ENCODE measurements around a stretch of chr1.

DNA sequence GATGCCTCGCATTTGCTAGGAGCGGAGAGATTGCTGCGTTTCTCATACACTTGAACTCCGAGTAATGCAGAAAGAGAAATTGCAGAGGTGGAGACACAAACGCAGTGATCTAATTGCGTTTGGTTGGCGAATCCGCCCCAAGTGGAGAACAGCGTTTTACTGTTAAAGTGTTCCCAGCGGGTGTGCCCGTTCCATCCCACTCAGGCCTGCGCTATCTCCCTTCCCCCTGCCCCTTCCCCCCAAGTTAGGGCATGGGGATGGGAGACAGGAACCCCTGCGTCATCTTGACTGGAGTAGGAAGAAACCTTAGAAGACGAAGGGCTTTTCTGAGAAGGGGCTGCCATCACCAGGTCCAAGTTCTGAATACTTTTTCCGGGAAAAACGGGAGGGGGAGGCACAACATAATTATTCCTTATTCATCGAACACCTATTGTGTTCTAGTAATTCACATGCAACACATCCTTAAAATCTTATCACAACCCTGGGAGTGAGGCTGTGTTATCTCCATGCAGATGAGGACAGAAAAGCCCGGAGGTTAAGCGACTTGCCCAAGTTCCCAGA is 228.5 kb upstream of the TMEM51 start:
- PRO-cap: unidirectional peak, minus-strand start at position 66 of the sequence

- PRO-cap: no peak
Observed at GRCh38 chr1:14946639-14947539, 206.7 kb upstream of the TMEM51 start.

DNA sequence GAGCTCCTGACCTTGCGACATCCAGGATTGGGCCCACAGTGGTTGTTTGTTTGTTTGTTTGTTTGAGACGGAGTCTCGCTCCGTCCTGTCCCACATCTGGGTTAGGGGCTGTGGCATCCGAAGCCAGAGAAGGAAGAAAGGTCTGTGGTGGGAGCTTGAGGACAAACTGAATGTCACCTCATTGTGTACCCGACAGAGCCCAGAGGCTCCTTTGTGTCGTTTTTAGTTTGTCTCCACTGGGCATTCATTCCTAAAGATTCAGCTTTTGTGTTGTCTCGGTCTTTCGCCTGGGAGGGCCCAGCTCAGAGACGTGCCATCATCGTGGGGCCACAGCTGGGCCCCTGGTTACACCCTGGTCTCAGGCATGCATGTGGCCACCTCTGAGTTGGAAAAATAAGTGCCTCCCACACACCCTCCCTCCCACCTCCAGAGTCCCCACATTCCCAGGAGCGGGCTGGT is 125.7 kb upstream of the TMEM51 start:
- PRO-cap: no peak

- PRO-cap: no peak
Observed at GRCh38 chr1:15151316-15151888, 2.1 kb upstream of the TMEM51 start.

DNA sequence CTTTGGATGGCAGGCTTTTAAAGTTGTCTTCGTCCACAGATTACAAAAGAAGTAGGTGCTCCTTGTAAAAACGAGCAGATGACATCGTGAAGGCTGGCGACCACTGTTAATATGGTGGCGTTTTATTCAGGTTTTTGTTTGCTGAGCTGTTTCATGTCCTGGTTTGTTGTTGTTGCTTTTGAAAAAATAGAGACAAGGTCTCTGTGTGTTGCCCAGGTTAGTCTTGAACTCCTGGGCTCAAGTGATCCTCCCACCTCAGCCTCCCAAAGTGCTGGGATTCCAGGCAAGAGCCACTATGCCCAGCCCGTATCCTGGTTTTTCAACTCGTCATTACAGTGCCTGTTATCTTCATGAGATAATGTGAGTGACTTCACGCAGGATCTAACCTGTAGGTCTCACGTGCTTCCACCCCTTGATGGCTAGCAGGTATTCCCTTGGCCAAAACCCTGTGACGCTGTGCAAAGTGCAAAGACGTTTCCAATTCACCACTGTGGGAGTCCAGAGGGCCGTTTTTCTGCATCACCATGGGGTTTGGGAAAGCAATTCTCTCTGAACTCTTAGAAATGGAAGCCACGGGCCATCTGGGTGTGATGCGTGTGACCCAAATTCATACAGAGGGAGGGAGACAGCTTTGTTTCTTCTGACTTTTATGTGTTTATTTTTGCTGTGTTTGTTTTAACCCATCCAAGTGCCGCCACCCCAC is 4.4 kb downstream of the TMEM51 start:
- PRO-cap: no peak

DNA sequence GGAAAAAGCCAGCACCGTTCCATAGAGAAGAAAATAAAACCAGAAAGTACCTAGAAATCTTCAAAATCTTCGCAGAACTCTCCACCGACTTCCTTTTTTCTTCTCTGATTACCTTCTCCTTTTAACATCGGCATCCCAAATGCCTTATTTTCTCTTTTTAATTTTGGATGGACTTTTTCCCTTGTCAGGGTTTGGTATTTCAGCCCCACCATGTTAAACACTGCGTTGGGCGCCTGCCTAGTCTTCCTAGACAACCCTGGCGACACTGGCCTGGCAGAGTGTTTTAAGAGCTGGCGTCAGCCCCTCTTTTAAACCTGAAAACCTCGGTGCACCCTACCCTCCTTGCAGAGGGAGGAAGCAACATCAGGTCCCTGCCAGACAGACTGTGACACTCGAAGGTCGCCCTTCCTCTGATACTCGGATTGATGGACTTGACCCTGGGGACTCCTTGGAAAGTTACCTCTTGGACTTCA is 65.9 kb upstream of the EFHD2 start:
- PRO-cap: no peak

GRCh38 chr1:15370697-15371769 is 38.7 kb upstream of the EFHD2 start:
- PRO-cap: no peak

- PRO-cap: unidirectional peak, minus-strand start at chr1:15410651
Observed at GRCh38 chr1:15410325-15411306, 928 bp downstream of the EFHD2 start.

DNA sequence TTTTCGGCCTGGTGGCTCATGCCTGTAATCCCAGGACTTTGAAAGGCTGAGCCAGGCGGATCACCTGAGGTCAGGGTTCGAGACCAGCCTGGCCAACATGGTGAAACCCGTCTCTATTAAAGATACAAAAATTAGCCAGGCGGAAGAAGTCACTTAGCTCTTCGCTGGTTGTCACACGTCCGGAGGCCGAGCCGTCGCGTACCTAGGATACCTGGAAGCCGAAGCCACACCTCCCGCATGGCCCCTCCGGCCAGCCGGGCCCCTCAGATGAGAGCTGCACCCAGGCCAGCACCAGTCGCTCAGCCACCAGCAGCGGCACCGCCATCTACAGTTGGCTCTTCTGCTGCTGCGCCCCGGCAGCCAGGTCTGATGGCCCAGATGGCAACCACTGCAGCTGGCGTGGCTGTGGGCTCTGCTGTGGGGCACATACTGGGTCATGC is 12.9 kb upstream of the DDI2 start:
- PRO-cap: no peak

DNA sequence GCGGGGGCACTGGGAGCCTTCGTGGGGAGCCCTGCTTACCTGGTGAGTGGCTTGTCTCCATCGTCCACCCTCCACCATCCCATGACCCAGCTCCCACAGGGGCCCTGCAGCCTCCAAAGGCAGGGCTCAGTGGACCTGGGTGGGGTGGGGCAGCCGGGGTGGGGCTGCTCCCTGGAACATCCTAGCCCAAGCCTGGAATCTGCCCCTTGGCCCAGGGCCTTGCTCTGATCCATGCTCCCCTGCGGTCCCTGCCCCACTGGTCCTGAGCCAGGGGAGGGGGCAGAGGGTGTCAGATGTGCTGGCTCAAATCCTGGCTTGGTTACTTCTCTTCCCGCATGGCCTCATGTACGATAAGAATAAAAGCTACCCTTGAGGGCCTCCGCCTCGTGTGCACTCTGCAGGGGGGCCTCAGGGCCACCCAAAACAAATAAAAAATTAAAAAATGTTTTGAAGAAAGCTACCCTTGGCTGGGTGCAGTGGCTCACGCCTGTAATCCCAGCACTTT is 816 bp downstream of the SLC25A34 start:
- PRO-cap: no peak

DNA sequence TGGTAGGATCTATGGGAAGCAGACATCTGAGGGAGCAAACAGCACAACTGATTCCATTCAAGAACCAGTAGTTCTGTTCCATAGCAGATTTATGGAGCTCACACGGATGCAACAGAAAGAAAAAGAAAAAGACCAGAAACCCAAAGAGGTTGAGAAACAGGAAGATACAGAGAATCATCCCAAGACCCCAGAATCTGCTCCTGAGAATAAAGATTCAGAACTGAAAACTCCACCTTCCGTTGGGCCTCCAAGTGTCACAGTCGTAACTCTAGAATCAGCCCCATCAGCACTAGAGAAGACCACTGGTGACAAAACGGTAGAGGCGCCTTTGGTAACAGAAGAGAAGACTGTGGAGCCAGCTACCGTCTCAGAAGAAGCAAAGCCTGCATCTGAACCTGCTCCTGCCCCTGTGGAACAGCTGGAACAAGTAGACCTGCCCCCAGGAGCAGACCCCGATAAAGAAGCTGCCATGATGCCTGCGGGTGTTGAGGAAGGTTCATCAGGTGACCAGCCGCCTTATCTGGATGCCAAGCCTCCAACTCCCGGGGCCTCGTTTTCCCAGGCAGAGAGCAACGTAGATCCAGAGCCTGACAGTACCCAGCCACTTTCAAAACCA is 44.9 kb downstream of the ZBTB17 start:
- PRO-cap: no peak

GRCh38 chr1:15939168-15940319 is 36.4 kb downstream of the ZBTB17 start:
- PRO-cap: no peak

GRCh38 chr1:15945428-15945956 is 30.4 kb downstream of the ZBTB17 start:
- PRO-cap: no peak

- PRO-cap: unidirectional peak, plus-strand start at chr1:15951147
Observed at GRCh38 chr1:15950658-15951294, 25.1 kb downstream of the ZBTB17 start.

GRCh38 chr1:16150674-16151089 is 5.2 kb downstream of the EPHA2 start:
- PRO-cap: no peak

DNA sequence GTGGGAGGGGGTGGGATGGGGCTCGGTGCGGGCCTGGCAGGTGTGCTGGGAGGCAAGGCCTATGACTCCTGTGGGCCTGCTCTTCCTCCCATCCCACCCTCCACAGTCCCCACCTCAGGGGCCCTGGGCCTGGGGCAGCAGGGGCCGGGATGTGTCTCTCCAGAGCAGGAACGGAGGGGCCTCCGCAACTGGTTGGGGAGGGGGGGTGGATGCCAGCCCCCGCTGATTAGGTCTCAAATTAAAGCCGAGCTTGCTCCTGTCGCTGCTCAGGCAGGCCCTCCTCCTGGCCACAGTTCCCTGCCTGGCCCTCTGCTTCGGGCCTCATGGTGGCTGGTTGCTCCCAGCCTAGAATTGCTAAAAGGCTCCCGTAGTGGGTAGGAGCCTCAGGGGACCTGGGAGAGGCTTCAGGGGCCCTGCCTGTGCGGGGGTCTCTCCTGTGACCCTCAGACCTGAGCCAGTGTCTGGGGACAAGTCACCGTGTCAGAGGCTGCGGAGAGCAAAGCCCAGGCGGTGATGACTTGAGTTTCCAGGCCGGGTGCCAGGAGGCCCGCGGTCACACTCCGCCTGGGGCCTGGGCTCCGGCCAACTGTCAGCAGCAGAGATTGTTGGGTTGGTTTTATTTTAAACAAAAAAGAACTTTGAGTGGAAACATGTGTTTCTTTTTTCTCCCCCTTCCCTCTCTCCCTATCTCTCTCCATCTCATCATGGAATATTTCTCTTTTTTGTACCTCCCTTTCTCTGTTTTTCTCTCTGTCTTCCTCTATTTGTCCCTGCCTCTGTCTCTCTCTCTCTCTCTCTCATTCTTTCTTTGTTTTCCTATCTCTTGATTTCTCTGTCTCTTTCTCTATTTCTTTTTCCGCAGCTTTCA is 19.9 kb upstream of the EPHA2 start:
- PRO-cap: no peak

- PRO-cap: no peak
Observed at GRCh38 chr1:16368159-16368884, 1.3 kb downstream of the SZRD1 start.

DNA sequence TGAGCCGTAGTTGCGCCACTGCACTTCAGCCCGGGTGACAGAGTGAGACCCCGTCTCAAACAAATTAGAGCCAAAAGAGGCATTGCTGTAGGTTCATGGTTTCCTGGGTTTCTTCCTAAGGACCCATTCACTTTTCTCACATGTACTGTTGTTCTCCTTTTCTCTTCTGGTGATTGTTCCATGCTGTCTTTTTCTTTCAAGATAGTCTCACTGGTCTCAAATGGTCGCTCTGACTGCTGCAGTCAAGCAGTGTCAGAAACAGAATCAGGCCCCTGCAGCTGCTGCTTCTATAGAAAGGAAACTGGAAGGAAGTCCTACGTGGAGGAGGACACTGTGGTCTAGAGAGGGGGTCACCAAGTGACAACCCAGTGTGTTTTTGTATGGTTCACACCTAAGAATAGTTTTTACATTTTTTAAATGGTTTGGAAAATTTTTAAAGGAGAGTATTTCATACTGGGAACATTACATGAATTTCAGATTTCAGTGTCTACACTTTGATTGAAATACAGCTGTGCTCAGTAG is 2.4 kb downstream of the NECAP2 start:
- PRO-cap: no peak

DNA sequence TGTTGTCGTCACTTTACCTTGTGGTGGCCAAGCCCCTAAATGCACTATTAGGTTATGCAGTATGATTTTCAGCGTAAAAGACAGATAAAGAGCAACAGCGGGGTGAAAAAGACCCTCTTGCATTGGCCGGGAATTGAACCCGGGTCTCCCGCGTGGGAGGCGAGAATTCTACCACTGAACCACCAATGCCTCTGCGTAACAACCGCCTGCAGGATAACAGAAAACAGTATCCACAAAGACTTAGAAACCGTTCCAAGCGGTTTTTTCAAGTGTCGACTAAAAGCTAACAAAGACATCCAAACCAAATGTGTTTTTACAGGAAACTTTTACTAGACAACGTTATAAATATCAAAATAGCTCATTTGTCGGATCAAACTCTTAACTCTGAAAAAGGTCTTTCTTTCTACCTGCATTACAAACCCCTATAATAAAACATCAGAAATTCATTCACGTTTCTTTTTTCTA is 105.3 kb downstream of the NECAP2 start:
- PRO-cap: no peak

DNA sequence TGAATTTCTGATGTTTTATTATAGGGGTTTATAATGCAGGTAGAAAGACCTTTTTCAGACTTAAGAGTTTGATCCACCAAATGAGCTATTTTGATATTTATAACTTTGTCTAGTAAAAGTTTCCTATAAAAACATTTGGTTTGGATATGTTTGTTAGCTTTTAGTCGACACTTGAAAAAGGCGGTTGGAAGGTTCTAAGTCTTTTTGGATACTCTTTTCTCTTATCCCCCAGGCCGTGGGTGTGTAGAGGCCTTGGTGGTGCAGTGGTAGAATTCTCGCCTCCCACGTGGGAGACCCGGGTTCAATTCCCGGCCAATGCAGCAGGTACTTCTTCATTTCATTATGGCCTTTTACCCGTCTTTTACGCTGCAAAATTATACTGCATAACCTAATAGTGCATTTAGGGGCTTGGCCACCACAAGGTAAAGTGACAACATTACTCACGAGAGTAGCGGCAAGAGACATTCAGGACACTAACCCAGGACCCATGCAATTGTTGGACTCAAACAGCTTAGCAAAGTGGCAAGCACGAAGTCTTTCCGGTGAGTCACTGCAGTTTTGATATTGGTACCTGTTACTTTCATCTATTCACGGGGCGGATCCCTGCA is 194.6 kb upstream of the CROCC start:
- PRO-cap: unidirectional peak, plus-strand start at position 253 of the sequence

Measured in SP-49 (cell line).